M059J (cell line): ENCODE measurements around the gene EXOC2.

GRCh38 chr6:292605-293437 lies 534 bp downstream of the DUSP22 start:
- RAMPAGE, long total RNA: no peak

GRCh38 chr6:347181-347691 lies 44.3 kb upstream of the IRF4 start:
- RAMPAGE, long total RNA: no peak

- RAMPAGE, long total RNA: no peak
These were observed 99.7 kb downstream of the IRF4 start for GRCh38 chr6:491294-491662.

- RAMPAGE, long total RNA: no peak
These were observed at the start of gene EXOC2 for GRCh38 chr6:692895-693687. Gene EXOC2, minus strand, starts transcription at chr6:693139.

DNA sequence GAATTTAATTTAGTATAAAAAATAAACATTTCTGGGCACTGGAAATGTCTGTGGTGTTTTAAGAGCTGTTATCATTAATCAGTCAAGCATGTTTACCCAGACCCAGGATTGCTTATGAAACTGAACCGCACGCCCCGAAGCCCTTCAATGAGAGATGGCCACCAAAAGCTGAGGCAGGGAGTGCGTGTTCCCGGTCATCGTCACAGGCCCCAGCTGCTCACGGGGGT lies 23.2 kb upstream of the EXOC2 start:
- RAMPAGE, long total RNA: no peak

DNA sequence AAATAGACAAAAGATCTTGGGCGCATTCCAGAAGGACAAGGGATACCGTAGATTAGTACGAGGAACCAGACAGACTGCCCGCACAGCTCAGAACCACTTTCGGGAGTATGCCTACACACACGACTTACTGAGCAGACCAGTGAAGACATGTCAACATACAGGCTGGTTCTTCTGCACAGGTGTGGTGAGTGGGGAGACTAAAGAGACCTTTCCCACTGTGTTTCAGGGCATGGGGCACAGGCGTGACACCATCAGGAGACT lies 15.8 kb upstream of the FOXQ1 start:
- RAMPAGE, long total RNA: no peak

- RAMPAGE, long total RNA: no peak
These were observed 4.1 kb upstream of the FOXF2 start for GRCh38 chr6:1385236-1385749.

DNA sequence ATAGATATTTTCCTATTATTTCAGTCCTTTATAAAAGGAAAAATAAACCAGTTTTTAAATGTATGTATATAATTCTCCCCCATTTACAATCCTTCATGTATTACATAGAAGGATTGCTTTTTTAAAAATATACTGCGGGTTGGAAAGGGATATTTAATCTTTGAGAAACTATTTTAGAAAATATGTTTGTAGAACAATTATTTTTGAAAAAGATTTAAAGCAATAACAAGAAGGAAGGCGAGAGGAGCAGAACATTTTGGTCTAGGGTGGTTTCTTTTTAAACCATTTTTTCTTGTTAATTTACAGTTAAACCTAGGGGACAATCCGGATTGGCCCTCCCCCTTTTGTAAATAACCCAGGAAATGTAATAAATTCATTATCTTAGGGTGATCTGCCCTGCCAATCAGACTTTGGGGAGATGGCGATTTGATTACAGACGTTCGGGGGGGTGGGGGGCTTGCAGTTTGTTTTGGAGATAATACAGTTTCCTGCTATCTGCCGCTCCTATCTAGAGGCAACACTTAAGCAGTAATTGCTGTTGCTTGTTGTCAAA lies 3.6 kb downstream of the FOXC1 start:
- RAMPAGE, long total RNA: no peak

DNA sequence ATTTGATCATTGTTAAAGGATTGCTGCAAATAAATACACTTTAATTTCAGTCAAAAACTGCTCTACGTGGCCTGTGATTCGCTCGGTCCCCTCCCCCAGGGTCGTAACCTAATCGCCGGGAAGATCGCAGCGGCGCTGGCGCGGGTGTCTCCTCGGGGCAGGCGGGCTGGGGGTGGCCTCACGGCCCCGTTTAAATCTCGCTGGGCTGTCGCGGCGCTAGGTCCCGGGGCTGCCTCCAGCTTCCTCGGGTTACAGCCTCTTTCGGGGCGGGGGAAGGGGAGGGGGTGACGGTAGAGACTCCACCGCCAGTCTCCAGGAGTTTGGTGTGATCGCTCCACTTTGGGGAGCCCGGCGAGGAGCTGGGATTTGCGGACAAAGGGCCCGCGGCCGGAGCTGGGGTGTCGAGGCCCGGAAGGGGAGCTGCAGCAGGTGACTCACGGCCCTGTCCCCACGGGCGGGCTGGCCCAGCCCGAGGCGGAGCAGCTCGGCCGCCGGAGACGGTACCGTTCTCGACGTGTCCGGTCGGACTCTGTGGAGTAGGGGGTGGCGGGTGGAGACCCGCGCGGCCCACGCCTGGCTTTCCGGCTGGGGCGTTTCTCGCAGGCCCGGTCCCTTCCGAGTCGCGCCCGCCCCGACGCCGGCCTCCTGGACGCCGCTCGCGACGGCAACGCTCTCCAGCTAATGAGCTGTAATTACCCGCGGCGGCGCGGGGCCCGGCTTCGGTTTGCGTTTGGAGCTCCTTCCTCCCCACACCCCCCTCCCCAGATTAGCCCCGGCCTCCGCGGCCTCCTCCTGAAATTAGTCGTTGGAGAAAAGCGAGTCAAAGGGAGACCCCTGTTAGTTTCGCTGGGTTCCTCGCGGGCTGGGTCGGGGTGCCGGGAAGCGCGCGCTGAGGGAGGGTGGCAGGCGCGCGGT lies 4.4 kb downstream of the FOXC1 start:
- RAMPAGE, long total RNA: no peak

DNA sequence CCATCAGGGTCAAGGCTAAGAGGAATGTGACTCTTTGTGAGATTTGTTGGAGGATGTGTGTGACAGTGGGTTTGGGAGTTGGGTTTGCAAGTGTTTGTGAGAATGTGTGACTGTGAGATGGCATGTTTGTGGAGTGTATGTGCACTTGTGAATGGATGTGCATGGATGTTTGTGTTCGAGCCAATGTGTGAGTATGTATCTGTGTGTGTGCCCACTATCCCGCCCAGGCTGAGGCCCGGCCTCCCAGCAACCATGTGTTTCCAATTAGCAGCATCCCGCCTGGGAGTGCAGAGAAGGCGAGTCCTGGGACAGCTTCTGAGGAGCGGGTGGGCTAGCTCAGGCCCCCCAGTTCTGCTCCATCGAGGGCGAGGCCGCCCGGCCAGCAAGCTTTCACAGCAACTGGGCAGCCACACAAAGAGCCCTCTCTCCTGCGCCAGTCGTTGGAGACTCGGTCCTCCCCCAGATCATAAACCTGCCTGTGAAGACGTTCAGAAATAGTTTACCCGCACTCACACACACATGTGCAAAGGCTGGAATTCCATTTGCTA lies 12.7 kb downstream of the FOXC1 start:
- RAMPAGE, long total RNA: no peak

DNA sequence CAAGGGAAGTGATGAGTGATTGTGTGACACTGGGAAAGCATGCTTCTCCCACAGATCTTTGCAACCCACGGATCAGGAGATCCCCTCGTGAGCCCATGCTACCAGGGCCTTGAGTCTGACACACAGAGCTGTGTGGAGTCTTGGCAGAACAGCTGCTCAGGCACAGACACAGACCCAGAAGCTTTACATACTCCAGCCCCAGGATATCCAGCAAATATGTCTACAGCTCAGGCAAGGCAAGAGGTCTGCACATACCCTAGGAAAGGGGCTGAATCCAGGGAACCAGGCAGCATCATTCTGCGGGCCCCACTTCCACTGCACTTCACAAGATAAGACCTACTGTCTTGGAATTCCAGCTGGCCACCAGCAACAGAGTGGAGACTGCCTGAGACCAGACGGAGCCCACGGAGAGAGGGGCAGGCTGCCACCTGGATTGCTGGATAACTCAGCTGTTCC lies 267.7 kb downstream of the GMDS start:
- RAMPAGE, long total RNA: no peak

GRCh38 chr6:2324077-2324779 lies 78.8 kb upstream of the GMDS start:
- RAMPAGE, long total RNA: no peak

DNA sequence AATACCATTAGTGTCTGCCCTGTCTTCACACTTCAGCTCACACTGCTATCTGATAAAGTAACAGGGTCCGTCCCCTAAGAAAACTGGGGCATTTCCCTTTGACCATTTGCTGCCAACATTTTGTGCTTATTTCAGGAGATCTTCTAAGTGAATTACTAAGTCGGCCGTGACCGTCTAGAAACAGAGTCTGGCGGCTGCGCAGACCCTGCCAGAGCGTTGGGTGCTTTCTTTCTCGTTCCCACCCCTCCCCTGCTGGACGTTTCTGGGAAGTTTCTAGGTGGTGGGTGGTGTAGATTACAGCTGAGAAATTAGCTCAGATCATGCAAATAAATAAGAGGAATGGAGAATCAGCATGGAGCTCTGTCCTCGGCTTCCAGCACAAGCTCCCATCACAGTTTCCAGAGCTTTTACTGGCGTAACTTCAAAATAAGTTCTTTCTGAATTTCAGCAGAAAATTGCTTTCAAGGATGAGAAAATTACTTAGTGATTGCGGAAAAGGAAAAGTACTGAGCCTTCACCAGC lies 128.0 kb downstream of the MYLK4 start:
- RAMPAGE, long total RNA: no peak

- RAMPAGE, long total RNA: no peak
These were observed 127.4 kb downstream of the MYLK4 start for GRCh38 chr6:2623166-2623861.

- RAMPAGE, long total RNA: no peak
These were observed 36.3 kb downstream of the MYLK4 start for GRCh38 chr6:2714242-2714966.

DNA sequence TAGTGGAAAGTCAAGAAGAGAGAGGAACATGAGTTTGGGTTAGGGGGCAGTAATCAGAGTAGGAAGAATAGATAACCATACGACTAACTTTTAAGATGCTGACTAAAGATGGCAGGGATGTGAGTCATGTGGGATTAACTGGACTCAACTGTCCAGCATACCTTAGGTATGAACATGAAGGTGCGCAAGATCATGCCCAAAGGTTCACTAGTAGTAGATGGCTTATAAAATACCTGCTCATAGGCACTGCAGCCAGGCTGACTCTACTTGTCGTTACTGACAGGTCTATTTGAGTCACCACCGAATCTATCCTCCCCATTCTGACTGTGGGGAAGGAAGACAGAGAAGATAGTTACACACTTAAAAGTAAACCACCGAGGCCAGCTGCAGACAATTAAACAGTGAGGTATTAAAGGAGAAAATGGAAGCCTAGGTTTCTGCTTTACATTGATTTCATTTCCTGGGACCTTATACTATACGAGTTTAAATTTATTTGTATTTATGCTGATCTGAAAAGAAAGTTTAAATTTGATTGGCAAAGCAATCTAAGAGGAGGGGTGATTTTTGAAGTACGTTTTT lies 4.2 kb upstream of the WRNIP1 start:
- RAMPAGE, long total RNA: no peak

- RAMPAGE, long total RNA: no peak
These were observed 520 bp upstream of the WRNIP1 start for GRCh38 chr6:2764498-2765247.

- RAMPAGE, long total RNA: no peak
These were observed 21.1 kb upstream of the SERPINB1 start for GRCh38 chr6:2862544-2863446.

GRCh38 chr6:2865137-2865535 lies 23.5 kb upstream of the SERPINB1 start:
- RAMPAGE, long total RNA: no peak

DNA sequence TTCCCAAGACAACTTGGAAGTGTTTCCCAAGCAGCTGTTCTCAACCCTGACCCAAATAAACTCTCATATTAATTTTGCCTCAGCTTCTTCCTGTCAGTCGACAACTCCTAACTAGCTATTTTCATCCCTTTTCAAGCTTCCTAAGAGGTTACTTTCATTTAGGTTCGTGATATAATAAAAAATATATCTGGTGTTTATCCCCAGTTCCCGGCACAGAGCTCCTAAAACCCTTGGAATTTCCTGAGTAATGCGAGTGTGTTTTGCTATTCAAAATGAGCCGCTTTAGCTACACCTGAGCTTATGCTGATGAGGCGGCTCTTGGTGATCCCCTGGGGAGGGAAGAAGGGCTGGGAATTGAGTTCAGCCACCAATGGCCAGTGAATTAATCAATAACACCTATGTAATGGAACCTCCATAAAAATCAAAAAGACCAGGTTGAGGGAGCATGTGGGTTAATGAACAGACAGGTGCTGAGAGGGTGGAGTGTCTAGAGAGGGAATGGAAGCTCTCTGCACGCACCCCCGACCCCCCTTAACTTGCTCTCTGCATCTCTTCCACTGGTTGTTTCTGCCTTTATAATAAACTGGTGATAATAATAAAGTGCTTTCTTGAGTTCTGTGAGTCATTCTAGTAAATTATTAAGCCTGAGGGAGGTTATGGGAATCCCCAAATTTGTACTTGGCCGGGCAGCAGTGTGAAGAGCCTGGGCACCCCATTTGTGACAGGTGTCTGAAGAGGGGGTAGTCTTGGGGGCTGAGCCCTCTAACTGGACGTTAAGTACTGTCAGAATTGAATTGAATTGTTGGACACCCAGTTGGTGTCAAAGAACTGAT lies 24.5 kb upstream of the SERPINB1 start:
- RAMPAGE, long total RNA: no peak